Rectum (tissue), 1 donor: ENCODE measurements around the genes NUPR2 and ZNF735.

- PRO-cap = no peak
These were observed 19.6 kb downstream of the VOPP1 start for GRCh38 chr7:55552209-55553545.

- PRO-cap = no peak
These were observed 16.2 kb downstream of the VOPP1 start for GRCh38 chr7:55555887-55556659.

- PRO-cap = bidirectional peak, plus-strand start at chr7:55569488, minus-strand start at chr7:55569318
These were observed 3.1 kb downstream of the VOPP1 start for GRCh38 chr7:55569257-55569590.

DNA sequence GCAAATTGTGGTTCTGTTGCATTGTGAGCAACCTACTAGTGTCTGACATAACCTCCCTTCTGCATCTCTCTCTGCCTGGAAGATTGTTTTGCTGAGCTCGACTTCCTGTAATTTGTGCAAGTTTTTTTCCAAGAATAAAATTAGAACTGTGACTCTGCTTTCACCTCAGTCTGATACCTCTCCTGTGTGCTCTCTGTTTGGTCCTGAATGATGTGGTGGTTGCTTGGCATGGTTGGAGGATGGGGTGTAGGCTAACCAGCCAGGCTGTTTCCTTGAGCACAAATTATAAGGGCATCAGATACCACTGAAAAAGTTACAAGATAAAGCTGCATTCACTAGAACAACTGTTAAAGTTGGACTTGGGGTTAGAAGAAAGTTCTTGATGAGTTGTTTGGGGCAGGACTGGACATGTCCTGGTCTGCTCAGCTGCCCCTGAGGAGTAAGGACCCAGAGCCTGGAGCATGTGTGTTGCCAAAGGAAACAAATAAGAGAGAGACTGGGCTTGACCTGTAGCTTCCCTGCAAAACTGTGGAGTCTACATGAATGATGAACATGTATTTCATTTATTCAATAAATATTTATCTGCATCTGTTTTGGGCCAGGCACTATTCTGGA lies 1.9 kb upstream of the VOPP1 start:
- PRO-cap = bidirectional peak, plus-strand start at position 168 of the sequence, minus-strand start at position 61 of the sequence

DNA sequence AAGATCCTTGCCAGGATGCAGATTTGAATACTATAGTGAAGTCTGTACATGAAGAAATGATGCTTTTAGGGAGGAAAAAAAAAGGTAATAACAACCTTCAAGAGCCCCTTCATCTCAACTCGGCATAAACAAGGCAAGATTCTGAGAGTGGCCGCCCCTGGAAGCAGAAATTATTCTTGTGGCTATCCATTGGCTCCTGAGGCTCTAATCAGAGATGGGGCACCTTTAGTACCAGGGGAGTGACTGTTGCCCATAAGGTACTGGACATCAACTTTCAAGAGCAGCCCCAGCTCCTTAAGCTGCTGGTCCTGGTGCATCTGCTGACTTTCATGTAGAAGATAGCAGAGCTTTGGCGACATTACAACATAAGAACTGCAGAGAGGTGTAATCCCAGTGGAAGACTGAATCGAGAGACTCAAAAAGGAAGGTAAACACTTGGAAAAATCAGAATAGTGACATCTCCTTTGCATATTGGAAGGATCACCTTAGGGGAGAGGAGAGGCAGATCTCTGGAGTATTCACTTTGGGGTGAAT lies 24.5 kb downstream of the ZNF713 start:
- PRO-cap = no peak

- PRO-cap = no peak
These were observed 6.3 kb downstream of the CCT6A start for GRCh38 chr7:56057818-56058226.

- PRO-cap = no peak
These were observed 2.5 kb upstream of the SUMF2 start for GRCh38 chr7:56061583-56062053.

- PRO-cap = no peak
These were observed 5.5 kb downstream of the PHKG1 start for GRCh38 chr7:56087195-56087659.

GRCh38 chr7:56115731-56116683 lies at the start of gene NUPR2:
NUPR2 (minus strand) TSS chr7:56116417.
- PRO-cap = bidirectional peak, plus-strand start at chr7:56116280, minus-strand start at chr7:56116179

DNA sequence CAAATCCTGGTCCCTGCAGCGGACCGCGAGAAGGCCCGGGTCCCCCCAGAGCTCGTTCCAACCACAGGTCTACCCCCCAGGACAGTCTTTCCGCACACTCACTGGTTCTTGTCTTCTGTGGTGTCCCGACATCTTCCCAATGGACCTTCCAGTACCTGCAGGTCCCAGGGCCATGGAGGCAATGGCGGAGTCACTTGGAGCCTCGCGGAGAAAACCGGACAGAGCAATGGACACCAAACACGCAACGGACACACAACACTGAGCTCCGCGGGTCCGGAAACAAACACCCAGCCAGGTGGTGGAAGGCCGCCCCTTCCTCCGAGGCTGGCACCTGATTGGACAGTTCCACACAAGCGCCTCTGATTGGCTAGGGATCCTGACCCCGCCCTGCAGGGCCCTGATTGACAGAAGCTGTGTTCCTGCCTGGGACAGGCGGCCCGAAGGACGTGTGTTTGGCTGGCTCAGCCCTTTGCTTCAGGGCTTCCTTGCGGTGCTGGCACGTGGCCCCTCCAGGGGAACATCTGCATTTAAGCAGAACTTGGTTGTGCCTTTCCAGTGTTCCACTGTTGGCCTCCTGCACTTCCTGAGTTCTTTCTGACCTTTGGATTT lies 332.0 kb upstream of the NUPR2 start:
- PRO-cap = no peak

- PRO-cap = no peak
These were observed 249.9 kb downstream of the ZNF479 start for GRCh38 chr7:56882248-56882806.

- PRO-cap = no peak
These were observed 105.6 kb upstream of the ZNF716 start for GRCh38 chr7:57344417-57344756.

GRCh38 chr7:62383309-62383663 lies 1615.4 kb upstream of the ZNF722 start:
- PRO-cap = no peak

DNA sequence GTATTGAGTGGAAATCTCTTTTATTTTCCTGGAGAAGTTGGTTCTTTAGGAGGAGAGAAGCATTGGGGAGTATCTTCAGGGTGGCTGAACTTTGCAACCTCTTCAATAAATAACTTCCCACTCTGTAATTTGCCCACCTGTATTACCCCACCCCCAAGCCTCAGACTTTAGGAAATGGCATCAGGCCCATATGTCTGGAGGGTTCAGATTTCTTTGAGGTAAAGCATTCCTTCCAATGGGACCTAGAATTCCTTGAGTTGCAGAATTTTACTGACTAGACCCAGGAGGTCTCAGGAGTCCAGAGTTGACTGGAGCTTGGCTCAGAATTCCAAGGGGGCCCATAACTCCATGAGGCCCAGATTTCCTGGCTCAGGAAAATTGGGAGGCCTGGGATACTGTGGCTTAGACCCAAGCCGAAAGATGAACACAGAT lies 518.5 kb upstream of the ZNF722 start:
- PRO-cap = no peak

DNA sequence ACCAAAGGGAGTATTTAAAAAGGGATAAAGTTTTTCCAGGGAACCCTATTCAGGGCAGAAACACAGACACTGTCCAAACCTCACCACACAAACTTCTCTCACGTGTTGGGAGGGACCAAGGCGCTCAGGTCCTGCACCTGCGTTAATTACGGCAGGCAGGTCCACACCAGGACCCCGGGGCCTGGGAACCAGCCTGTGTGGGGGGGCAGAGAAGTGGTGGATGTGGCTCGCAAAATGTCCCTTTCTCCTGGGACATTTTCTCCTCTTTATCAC lies 73.5 kb upstream of the ZNF722 start:
- PRO-cap = no peak

- PRO-cap = no peak
These were observed at the start of gene ZNF735 for GRCh38 chr7:64206993-64207361. ZNF735 (plus strand) TSS chr7:64207203.

DNA sequence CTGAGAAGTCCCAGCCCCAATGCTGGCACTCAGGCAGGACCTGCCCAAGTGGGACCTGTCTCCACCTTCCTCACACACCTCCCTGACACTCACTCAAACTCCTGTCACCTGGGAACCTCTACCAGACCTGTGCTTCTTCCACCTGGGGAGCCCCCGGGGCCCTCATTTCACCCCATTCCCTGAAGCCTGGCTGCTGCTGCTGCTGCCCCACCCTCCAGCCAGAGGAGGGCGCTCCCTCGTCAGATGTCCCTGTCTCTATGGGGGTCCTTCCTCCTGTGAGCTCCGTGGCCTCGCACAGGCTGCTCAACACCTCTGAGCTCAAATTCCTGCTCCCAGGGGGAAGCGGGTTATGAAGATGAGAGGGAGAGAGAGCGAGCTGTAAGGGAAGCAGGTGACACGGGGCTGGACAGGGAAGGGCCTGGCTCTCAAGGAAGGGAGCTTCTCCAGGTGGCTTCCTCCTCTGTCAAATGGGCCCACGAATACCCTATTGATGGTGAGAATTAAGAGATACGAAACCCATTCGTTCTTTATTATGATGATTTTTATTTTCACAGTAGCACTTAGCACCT lies 15.0 kb upstream of the ZNF273 start:
- PRO-cap = unidirectional peak, plus-strand start at position 350 of the sequence

GRCh38 chr7:64888588-64889793 lies 14.1 kb upstream of the ZNF273 start:
- PRO-cap = bidirectional peak, plus-strand start at chr7:64889095, minus-strand start at chr7:64888978

DNA sequence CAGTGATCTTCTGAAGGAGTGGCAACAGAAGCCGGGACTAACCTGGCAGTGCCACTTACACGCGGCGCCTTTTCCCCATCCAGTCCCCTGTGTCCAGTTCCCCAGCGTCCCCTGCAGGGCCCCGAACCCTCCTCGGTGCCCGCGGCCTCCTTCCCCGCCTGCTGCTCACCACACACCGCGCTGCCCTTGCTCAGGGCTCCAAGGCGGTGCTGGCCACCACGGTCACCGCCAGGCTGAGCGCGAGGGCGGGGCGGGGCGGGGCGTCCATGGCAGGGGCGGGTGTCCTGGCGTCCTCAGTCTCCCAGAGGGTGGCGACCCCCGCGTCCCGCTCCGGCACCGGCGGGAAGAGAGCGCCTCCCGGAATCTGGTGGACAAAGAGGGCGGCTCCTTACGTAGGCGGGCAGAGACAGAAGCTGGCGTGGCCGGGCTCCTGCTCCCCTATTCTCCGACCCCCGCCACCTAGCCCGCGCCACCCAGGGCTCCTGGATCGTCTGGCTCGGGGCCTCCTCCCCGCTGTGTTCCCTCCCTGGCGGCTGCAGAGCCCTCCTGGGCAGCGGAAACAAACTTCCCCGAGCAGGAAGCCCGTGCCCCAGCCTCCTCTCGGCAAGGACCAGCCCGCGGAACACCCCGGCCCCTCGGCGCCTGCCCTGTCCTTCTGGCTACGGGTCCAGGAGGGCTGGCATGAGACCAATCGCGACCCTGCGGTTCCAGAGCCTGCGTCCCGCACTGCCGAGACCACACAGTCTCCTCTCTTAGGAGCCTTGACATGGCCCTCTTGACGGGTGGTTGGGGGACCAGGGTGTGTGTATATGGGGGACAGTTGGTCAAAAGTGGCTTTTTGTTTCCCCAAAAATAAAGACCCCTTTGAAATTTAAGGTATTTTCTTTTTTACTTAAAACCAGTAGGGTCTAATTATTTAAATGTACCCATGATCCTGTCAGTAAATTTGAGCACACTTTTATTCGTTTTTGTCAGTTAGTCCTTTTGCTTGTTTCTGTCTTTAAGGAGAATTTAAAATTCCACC lies 133.8 kb upstream of the ZNF92 start:
- PRO-cap = no peak

DNA sequence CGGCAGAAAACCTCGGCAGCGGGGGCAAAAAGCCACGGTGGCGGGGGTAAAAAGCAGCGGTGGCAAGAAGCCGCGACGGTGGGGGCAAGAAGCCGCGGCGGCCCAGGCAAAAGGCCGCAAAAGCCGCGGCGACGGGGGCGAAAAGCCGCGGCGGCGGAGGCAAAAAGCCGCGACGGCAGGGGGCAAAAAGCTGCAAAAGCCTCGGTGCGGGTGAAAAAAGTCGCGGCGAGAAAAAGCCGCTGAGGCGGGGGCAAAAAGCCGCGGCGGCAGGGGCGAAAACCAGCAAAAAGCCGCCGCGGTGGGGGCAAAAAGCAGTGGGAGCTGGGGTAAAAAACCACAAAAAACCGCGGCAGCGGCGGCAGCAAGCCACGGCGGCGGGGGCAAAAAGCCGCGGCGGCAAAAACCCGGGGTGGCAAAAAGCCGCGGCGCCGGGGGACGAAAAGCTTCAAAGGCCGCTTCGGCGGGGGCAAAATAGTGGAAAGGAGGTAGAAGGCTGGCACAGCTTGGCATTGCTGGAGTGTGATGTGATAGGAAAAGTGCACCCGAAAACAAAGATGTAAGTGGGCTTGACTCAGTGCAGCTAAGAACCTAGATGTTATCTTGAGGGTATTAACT lies 136.1 kb downstream of the ZNF92 start:
- PRO-cap = no peak